Skin of body (tissue), 2 donors: ENCODE measurements around a stretch of chr16.

DNA sequence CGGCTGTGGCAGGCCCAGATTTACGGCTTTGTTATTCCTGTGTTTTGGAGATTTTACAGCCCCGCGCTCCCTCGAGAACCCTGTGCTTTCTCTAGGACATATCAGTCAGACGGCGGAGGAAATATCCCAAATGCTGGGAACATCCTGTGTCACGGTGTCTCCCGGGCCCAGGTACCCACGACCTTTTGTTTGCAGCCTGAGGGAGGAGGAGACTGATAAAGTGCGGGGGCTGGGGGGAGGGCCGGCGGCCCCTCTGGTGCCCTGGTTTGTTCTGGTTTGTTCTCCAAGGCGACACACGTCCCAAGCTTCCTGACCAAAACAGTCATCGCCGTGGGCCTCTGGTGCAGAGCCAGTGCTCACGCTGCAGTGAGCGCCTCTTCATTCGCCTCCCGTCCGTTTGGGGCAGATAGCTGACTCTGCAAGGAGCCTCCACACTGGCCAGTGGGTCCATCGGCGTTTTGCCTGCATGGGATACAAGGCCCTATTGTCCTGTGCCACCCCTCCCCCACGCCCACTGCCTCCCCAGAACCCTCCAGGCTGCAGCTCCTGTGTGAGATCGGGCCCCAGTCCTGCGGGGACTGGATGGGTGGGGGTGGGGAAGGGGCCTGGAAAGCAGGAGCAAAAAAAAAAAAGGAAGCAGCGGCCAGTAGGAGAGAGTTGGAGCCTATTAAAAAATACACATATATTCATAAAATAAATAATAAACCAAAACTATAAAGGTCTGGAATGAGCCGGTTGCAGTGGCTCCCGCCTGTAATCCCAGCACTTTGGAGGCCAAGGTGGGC is 363.1 kb downstream of the C16orf95 start:
- RAMPAGE, long total RNA = no peak

DNA sequence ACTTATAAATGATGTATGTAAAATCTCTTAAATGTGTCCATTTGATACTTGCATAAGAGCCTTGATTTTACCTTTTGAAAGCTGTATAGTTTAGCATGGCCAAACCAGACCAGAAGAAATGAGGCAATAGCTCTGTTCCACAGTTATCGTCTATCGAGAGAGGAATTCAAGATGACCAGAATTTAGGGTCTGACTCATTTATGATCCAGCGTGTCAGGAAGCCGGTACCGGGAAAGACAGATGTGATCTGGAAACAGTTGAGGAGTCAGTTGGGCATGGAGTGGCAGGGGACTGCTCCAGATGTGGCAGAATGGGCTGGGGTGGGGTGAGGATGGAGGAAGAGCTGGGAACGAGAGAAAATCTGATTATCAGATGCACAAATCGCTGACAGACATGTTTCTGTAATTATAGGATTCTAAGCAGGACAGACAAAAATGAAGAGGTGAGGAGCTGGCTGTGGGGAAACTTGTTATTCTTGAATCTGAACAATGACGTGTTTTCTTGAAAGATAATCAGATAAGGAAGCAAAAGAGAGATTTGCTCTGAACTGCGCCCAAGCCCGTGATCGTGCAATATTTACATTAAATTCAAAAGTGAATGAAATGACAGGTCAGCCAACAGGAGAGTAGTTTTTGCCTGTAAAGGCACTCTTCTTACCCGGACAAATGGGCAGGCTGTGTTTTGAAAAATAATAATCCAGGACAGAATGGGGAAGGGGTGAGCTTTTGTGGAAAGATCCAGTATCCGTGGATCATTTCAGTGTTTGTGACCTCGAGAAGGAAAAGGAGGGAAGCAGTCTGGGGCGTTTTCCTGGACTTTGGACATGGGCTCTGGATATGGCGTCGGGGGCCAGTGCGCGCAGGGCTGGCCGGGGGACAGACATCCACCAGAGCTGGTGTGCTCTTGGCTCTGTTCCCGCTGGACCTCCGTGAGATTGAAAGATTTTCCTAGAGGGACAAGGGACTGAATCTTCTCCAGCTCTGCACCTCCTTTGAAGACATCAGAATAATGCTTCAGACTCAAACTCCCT is 76.4 kb downstream of the C16orf95 start:
- RAMPAGE, long total RNA = no peak

GRCh38 chr16:87326175-87326805 is 9.1 kb upstream of the C16orf95 start:
- RAMPAGE, long total RNA = no peak

GRCh38 chr16:87328455-87329467 is 11.6 kb upstream of the C16orf95 start:
- RAMPAGE, long total RNA = no peak

DNA sequence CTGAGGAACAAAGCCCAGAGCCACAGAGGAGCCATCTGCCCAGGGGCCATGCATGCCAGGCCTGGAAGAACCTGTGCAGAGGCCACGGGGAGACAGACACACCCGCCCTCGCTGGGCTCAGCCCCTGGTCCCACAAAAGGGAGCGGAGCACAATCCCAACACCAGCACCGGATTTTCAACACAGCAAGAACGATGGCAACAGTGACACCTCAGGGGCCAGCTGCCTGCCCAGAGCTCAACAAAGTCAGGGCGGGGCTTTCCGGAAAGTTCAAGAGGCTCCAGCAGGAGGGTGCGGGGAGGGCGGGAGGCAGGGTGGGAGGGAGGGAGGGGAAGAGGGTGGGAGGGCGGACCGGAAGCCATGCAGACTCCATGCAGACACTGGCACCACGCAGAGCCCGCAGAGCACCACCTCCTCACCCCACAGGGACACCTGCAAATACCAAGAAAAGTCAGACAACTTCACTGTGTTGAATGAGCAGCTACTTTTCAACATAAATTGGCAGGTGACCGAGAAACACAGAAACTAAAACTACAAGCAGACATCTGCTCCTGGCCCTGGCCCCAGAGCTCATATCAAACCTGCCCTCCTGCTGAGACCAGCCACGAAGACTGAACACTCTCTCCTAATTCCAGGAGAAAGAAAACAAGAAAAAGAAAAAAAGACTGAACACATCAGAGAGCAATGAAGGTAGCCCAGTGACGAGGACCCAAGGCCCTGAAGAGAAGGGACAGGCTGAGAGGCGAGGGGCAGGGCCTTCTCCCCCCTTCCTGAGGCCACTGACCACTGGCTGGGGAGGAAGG is 28.0 kb upstream of the C16orf95 start:
- RAMPAGE, long total RNA = no peak

- RAMPAGE, long total RNA = no peak
These were observed 32.8 kb downstream of the FBXO31 start for GRCh38 chr16:87350655-87351368.

- RAMPAGE, long total RNA = no peak
These were observed 1.3 kb downstream of the FBXO31 start for GRCh38 chr16:87382201-87382725.

GRCh38 chr16:87464212-87465367 is 28.2 kb downstream of the ZCCHC14 start:
- RAMPAGE, long total RNA = no peak

GRCh38 chr16:87508605-87509056 is 15.8 kb upstream of the ZCCHC14 start:
- RAMPAGE, long total RNA = no peak

DNA sequence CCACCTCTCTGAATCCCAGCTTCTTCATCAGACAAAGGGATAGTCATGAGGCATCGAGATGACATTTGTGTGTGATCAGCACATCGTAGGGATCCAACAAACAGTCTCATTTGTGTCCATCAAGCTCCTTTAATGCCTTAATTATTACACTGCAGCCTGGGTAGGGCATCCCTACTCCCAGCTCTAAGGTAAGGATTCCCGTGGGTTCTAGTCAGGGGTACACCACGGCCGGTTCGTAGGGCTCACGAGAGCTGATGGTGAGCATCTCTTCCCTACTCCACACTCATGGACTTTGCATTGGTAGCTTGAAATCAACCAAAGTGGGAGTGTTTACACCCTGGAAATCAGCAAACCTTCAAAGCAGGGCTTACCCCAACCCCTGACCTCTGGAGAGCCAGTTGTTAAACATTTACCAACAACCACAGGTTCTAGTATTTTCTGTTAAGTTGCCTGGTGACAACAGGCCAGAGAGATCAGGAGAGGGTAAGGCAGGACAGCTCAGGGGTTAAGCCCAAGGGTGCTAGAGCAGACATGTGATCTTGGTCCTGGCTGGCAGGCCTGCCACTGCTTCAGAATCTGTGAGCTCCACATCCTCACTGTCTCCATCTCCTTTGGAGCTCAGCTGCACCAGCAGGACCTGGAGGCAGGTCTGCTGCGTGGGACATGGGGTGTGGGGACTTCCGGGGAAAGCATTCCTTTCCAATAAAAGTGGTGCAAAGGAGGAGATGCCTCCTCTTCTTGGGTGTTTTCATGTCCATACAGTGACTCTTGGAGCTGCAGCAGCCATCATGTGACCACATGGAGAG is 36.0 kb upstream of the ZCCHC14 start:
- RAMPAGE, long total RNA = no peak

DNA sequence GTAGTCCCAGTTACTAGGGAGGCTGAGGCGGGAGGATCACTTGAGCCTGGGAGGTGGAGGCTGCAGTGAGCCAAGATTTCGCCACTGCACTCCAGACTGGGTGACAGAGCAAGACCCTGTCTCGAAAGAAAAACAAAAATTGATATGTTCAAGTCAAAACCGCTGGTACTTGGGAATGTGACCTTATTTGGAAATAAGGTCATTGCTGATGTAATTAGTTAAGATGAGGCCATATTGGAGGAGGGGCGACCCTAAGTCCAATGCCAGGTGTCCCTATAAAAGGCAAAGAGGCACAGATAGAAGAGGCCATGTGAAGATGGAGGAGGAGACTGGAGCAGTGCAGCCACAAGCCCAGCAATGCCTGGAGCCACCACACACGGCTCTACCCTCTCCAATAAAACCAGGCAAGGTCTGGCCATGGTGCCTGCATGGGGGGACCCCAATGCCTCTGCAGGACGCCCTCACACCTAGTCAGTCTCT is 50.8 kb upstream of the JPH3 start:
- RAMPAGE, long total RNA = no peak

DNA sequence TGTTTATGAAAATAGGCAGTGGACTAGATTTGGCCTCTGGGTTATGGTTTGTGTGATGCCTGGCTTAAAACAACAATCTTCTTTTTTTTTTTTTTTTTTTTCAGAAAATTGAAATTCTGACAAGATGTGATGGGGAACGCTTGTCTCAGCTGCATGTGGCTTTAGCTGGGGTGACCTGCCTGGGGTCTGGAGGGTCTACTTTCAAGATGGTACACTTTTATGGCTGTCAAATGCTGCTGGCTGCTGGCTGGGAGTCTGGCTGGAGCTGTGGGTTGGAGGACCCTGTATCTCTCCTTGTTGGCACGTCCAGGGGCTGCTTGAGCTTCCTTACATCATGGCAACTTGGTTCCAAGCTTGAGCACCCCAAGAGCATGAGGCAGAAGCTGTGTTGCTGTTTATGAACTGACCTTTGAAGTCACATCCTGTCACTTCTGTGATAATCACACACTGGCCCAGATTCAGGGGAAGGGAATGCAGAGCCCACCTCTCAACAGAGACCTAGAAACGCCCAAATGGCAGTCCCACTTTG is 3.2 kb upstream of the JPH3 start:
- RAMPAGE, long total RNA = no peak

DNA sequence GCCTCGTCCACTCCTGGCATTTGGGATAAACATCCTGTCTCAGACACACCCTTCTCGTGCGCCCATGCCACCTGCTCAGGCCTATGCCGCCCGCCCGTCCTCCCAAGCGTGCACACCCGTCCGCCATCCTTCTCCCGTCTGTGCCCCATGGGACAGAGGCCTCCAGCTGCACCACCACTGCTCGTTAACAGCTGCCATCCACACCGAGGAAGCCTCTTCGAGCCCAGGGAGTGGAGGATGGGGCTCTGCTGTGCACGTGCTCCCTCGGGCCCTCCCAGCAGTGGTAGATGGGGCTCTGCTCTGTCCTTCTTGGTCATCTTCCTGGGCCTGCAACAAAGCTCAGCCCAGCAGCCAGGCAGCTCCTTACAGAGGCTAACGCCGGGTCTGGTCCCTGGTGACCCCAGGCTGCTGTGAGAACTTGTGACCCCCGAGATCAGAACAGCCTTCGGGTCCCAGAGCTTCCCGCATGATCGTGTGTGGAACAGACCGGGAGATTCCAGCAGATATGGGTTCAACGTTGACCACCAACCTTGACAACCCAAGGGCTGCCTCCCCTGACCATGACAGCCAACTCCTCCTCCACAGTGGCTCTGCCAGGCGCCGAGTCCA is 64.0 kb downstream of the KLHDC4 start:
- RAMPAGE, long total RNA = no peak

DNA sequence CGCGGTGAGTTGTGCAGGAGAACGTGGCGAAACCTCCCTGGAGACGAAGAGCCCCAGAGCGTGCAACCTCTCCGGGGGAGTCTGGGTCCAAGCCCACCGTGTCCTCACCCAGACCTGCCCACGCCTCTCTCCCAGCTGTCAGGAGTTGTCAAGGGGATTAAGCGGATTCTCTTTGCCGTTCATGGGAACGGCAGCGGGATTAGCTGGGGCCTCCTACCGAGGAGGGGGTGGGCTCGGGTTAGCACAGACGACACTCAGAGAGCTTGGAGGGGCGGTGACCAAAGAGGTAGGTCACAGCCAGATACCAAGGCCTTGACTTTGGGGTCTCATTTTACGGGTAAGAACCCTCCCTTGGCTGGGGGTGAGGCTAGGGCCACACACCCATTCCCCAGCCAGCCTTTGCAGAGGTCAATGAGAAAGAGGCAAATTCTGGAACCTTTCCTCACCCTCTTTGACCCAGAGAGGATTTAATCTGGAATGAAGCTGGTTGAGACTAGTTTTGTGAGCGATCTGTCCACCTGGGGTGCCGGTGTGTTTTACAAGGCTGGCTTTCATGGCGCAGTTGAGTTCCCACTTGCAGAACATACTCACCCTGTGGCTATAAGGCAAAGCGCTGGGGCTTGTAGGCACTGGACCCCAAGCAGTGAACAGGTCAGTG is 46.5 kb downstream of the SLC7A5 start:
- RAMPAGE, long total RNA = no peak

DNA sequence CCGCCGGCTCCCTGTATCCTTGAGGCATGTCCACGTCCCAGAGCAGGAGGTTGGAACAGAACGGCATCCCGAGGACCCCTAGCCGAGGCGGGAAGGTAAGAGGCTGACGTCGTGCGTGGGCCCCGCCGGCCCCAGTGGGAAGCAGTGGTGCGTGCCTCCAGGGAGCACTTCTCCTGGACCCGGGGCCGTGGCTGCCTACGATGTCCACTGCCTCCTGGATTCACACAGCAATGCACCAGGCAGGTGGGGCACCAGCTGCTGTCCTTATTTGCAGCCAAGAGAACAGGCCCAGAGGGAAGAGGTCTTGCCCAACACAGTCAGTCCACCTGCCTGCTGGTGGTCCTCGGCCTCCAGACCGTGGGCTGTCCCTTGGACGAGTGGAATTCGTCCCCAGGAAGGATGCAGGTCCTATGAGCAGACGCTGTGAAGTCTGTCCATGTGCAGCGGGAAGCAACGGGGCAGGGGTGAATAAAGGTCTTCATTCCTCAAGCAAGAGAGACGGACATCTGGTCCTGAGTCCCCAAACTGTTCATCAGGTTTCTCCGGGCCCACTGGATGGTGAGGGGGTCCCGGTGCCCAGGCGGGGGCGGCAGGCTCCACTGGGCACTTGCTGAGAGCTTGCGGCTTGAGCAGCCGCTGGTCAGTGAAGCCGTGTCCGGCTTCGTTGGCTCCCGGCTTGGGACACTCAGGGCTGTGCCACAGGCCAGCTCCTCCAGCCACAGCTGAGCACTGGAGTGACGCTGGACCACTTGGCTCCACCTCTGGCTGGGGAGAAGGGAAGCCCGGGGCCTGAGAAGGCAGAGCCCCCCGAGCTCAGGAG is 38.3 kb downstream of the SLC7A5 start:
- RAMPAGE, long total RNA = no peak

DNA sequence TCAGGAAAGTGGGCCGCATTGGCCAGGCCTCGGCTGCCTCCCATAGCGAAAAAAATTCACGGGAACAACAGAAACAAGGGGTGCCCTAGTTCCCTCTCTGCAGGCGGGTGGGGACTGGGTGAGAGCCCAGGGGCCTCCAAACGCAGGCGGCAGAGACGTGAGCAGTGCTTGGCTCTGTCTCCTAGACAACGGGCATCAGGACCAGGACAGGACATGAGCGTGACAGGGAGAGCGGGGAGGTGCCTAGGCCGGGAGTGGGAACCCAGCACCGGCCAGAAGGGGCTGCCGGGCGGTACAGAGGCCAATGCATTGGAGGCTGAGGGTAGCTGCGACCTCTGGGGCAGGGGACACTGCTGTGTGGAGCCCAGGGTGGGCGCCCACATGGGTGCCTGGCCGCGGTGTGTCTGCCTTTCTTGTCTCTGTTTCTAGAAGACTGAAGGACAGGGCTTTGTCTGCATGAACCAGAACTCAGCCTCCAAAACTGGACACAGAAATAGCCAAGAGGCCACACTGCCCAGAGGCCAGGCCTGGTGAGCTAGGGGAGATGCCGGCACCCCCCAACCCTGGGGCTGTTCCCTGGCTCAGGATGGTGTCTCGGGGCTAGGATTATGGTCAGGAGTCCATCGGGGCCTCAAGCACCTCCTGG is 37.5 kb downstream of the SLC7A5 start:
- RAMPAGE, long total RNA = no peak

DNA sequence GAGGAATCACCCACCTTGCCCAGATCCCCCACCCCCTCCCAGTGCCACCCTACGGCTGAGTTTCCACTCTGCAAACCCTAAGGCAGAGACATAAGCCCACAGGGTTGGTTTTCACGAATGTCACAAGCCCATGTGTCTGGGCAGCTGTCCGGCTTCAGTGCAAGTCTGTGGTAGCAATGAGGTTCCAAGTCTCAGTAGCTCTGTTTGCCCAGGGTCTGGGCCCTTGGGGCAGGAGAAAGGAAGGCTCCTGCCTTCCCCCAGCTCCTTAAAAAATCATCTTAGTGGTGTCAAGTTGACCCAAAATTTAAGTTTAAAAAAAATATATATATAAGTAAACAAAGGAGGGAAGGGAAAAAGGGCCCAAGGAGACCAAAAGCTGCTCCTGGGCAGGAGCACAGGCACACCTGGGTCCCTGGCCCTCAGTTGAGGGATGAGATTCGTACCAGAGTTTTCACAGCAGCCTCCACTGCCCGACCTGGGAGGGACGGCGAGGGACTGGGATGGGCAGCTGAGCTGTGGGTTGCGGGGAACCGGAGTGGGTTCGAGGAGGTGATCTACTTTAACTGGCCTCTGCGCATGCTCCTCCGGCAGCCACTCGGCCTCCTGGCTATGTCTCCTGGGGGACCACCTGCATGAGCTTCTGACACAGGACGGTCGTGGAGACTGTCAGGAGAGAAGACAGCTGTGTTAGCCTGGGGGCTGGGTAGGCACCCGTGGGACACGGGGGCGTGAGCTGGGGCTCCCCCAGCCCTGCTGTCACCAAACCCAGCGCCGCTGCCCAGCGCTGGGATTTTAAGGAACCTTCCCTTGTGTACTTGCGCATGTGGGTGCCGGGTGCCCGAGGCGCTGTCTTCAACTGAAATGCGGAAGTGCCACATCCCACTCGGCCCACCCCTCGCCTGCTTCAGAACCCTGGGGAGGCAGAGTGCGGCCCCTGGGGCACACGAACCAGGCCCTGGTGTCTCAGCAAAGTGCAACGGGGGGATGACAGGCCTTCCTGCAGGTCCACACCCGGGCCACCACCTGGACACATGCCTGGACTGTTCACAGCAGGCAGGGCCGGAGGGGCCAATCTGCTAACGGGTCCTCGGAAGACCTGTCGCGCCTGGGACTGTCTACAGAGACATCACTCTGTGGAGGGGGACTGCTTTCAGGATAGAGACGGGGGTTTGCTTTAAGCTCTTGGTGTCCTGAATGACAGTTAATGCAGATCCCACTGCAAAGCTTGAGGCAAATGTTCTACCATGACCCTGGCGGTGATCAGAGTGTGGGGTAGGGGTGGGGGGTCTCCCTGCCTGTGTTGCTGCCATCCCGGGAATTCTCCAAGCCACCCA is 36.5 kb downstream of the SLC7A5 start:
- RAMPAGE, long total RNA = no peak

GRCh38 chr16:87836986-87837838 is 32.1 kb downstream of the SLC7A5 start:
- RAMPAGE, long total RNA = no peak

DNA sequence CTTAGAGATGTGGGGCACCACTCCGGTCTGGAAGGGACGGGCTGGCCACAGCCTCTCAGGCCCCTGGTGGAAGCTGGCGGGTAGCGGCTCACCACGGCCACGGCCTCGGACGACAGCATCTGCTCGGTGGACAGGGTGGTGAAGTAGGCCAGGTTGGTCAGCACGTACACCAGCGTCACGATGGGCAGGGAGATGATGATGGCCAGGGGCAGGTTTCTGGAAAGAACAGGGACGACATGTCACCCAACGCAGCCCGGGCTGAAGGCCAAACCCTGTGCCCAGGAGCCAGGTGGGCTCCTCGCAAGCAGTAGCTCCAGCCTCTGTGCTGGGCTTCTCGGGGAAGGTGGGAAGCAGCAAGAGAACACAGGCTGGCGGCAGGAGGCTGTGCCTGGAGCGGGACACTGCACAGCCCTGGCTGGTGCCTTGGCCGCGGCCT is 29.7 kb downstream of the SLC7A5 start:
- RAMPAGE, long total RNA = no peak

DNA sequence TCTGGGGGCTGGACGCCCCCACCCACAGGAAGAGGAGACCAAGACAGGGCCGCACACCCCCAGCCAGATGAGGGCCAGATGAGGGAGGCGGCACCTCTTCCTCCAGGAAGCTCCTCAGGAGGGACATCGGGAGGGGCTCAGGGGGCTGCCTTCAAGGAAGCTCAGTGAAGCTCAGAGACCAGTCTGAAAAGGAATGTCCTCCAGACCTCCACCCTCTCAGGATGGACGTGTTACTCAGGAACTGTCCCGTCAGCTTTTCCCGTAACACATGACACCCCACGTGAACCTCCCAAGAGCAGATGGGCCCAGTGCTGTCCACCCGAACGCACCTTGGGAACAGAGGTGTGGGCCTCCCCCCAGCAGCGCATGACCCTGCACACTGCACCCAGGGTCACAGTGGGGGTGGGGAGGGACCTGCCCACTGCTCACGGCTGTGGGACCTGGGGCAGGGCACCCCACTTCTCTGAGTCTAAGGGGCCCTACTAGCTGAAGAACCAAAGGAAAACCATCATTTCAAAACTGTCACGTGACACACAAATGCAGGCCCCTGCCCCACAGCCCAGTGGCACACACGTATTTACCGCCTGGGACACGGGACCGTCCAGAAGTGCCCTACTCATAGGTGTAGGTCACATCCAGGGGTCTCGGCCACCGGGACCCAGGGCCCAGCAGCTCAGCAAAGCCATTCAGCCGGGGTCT is 21.8 kb downstream of the SLC7A5 start:
- RAMPAGE, long total RNA = no peak